A375 (cell line): ENCODE results near the genes RSL24D1, RAB27A and PYGO1.

DNA sequence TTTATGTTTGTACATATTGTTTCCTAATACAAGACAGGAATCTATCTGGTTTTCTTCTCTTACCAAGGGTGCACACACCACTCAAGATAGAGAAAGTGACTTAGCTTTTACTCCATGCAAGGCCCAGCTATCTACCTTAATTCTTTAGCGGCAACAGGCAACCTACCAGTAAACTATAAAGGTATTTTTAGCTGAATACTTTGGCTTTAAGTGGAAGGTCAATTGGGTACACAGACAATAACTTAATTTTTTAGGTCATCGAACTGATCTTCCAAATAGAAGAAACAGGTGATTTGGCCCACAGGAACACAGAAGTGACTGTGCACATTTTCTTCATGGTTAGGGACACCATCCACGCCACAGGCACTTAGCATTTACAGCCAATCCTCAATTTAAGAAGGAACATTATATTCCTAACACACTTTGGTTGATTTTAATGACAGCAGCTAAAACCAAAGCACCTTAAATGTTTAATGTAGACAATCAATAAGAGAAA, 2.0 kb downstream of the ARPP19 start:
- RAMPAGE, long total RNA = no peak

DNA sequence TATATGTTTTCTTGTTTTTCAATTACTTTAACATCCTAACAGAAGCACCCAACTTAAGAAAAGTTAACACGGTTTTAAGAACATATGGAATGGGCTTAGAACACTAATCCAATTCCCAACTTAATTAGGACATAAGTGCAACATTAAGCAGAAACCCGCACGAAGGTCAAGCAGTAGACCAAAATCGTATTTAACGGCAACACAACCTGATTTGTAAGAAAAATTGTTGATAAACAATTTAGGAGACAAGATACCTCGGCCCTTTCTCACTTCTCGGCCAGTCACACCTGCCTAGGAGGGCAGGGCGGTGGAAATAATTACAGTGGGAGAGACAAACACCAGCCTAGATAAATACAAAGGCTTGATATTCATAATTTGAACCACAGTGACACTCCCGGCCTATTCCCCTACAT, 1.1 kb downstream of the ARPP19 start:
- RAMPAGE, long total RNA = no peak

DNA sequence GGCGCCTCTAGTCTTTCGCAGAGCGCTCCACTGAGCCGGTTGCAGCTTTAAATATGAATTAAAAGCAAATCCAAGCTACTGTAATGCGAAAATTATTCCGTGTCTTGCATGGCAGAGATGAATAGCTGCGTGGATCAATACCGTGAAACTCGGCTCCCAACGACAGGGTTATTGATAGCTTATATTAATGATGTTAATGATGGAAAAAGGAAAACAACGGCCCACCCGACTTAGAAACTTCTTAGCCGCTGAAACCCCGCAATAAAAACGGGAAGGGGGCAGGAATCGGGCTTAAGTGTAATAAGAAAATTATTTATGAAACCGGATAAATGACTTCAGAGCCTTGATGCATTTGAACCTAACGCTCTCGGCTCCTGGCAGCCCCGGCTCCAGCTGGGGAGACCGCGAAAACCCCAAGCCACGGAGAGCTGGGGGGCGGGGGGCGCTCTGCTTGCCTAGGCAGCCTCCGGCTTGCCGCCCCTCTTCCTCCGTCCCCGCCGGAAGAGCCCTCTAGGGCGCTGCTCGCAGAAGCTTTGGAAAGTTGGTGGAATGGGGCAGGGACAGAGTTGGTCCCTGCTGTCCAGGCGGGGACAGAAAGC, 7.6 kb upstream of the ONECUT1 start:
- RAMPAGE, long total RNA = no peak

- RAMPAGE, long total RNA = no peak
These were observed 13.5 kb upstream of the ONECUT1 start for GRCh38 chr15:52803256-52804337.

GRCh38 chr15:53438508-53438987, 320.9 kb downstream of the WDR72 start:
- RAMPAGE, long total RNA = no peak

DNA sequence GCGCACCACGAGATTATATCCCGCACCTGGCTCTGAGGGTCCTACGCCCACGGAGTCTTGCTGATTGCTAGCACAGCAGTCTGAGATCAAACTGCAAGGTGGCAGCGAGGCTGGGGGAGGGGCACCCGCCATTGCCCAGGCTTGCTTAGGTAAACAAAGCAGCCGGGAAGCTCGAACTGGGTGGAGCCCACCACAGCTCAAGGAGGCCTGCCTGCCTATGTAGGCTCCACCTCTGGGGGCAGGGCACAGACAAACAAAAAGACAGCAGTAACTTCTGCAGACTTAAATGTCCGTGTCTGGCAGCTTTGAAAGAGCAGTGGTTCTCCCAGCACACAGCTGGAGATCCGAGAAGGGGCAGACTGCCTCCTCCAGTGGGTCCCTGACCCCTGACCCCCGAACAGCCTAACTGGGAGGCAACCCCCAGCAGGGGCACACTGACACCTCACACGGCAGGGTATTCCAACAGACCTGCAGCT, 132.4 kb downstream of the RSL24D1 start:
- RAMPAGE, long total RNA = no peak

GRCh38 chr15:55196803-55197280, at the start of gene RSL24D1:
Gene RSL24D1, minus strand, starts transcription at chr15:55196941.
- RAMPAGE, long total RNA = start-site peak on the minus strand at chr15:55196903-55196958, 652 and 277 reads in 2 replicates

- RAMPAGE, long total RNA = no peak
These were observed 21.4 kb downstream of the RAB27A start for GRCh38 chr15:55268125-55268606.

DNA sequence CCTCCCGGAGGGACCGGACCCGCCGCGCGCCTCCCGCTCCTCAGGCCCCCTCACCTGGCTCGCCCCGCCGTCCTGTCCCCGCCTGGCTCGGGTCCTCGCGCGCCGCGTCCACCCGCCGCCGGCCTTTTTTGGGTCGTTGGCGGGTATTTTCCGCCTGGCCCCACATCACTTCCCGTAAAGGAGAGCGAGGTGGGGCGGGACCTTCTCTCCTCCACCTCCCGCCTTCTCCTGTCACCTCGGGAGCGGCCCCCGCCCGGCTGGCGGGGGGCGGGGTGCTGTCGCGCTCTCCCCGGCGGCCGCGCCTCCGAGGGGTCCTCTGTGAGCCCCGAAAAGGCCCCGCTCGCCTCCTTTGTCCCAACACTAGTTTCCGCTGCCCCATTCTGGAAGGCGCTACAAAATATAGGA, at the start of gene RAB27A:
Gene RAB27A, minus strand, starts transcription at position 152 of the 405 bp plus-strand sequence.
- RAMPAGE, long total RNA = no peak

DNA sequence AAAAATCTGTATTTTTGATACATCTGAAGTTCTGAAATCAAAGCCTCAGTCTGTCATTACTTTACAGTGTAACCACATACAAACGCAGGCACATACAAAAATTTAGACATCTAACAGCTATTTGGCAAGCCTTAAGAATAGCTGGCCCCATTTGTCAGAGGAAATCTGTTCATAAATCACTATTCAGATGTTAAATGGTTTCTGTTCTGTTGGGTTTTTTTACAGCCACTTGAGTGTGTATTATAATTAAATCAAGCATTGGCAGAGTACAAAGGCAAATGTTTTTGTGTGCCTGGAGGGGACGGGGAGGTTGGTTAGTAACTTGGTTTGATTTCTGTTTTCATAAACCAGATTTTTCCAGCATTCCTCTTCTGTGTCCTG, 24.1 kb downstream of the PIGB start:
- RAMPAGE, long total RNA = no peak

DNA sequence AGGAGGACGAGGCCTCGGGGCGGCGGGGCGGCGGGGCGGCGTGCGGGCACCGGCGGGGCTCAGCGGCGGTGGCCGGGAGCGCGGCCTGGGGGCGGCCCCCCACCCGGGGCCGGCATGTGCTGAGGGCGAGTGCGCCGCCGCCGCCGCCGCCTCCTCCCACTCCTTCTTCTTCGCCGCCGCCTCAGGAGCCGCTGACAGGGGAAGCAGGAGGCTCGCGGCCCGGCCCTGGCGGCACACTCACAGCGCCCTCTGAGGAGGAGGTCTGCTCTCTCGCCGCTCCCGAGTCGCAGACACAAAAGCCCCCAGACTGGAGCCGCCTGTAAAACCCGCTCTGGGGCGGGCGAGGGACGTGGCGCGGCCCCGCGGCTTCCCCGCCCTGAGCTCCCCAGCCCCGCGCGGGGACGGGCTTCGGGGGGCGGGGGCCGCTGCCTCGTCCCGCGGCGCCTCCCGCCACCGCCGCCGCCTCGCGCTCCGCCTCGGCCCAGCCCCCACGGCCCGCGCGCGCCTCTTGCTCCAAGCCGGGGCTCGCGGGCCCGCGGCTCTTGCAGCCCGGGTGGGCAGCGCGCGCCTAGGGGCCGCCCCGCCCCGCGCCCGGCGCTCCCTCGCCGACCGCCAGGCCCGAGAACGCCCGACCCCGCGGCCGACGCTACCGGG, at the start of gene PYGO1:
Gene PYGO1, minus strand, starts transcription at position 294 of the 654 bp plus-strand sequence.
- RAMPAGE, long total RNA = no peak

- RAMPAGE, long total RNA = no peak
These were observed 741 bp downstream of the RFX7 start for GRCh38 chr15:56242723-56243553.

DNA sequence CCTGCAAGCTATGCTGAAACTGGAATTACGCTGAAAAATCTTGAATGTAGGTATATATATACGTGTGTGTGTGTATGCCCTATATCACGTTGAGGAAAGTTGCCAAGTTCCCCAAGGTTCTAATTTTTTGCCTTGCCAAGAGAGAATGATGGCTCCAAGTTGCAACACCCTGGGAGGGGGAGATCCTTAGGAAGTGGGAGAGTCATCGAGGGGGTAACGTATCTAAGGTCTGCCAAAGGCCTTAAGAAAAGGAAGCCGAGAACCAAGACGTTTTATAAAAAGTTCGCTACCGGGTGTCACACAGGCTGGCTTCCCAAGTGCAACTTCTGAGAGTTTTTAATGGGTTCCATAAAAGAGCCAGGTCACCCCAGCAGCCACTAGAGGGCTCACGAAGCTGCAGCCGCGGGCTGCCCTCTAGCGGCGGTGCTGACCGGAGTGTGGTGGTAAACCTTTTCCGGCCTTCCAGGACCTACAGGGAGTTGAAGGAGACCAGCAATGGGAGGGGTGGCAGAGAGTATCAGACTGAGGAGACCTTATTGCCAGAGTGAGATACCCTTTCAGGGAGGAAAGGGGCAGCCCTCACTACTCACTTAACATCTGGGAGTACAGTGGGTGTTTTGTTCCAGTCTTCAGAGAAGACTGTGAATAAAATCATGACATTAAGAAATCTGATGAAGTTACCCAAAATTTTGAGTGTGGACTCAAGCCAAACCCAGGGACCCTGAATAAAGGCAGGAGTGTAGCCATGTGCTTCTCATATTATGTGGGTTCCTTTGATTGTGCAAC, 2.3 kb upstream of the RFX7 start:
- RAMPAGE, long total RNA = no peak

GRCh38 chr15:56443406-56443932, 21.5 kb downstream of the MNS1 start:
- RAMPAGE, long total RNA = no peak

DNA sequence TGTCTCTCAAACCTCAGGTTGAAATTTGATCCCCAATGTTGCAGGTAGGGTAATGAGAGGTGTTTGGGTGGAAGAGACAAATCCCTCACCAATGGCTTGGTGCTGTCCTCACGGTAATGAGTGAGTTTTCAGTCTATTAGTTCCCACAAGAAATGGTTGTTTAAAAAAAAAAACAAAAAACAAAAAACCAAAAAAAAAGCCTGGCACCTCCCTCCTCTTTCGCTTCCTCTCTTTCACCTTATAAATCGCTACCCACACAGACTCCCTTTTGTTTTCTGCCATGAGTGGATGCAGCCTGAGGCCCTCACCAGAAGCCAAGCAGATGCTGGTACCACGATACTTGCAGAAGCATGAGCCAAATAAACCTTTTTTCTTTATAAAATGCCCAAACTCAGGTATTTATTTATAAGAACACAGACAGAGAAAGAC, 14.1 kb downstream of the ZNF280D start:
- RAMPAGE, long total RNA = no peak

- RAMPAGE, long total RNA = no peak
These were observed 81.9 kb upstream of the ZNF280D start for GRCh38 chr15:56815205-56815531.

GRCh38 chr15:57035901-57036388, 117.5 kb downstream of the TCF12 start:
- RAMPAGE, long total RNA = no peak

GRCh38 chr15:57198536-57199058, 177.7 kb upstream of the CGNL1 start:
- RAMPAGE, long total RNA = no peak

DNA sequence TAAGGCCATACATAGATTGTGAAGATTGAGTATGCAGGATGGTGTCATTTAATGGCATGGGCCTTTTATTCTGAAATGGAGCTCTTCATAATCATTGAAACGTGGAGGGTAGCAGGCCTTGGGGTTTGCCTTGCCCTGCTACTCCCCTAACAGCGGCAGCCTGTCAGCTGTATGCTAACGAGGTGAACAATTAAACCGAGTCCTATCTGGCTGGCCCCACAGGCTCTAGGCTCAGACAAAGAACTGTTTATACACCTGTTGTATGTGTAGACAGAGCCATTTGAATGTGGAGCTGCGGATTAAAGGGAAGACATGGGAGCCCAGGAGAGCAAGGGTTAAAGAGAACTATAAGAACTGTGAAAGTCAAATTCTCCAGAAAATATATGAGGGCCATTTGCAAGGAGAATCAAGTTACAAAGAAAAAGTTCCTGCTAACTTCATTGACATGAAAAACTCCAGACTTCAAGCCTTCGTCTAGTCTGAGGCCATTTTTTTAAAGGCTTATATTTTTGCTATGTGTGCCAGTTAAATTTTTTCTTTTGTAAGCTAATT, 116.7 kb upstream of the CGNL1 start:
- RAMPAGE, long total RNA = no peak

DNA sequence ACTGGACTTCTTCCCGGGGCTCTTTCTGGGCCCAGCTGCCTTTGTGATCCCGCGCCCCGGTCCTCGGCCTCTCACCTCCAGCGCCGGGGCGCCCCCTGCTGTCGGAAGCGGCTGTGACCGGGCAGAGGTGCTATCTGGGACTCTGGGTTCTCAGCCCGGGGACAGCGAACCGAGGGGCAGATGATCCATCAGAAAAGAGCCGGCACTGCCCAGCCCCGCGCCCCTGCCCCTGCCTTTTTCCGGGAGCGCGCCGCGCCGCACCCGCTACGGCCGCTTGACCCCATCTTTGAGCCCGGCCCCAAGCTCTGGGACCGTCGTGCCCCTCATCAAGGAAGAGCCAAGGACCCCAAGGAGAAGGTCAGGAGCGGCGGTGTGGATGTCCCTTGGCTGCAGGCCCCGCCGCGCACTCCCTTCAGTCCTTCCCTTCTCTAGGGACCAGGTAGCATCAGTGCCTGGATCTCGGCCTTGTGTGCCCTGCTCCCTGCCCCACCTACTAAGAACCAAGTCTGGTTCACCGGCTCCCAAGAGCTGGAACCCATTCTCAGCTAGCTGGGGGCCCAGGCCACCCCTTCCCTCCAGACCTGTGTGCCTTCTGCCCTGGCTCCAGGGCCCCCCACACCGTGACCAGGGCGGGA, 69.5 kb upstream of the CGNL1 start:
- RAMPAGE, long total RNA = no peak